HEK293 (cell line): ENCODE data around the genes RFX7 and MNS1.

DNA sequence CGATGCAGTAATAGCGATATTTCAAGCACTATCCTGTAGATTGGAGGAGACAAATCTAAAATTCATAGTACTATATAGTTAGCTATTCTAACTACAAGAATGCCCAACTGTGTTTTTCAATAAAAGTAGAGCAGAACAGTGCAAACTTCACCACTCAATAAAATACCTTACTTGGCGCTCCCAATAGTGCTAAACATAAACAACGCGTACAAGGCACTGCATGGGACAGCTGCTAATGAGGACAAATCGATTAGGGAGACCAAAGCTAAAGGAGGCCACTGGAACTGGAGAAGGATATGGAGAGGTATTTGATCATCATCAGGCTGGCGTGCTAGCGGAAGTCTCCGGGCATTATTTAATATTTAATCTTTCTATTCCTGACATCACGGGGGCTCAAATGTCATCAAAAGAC lies 762 bp downstream of the CCPG1 start:
- PRO-cap: no peak
- RRBS, 2 experiments: 5 to 8% methylated on average over 1 of the region's 10 CpGs

GRCh38 chr15:55497811-55498765 lies 9.9 kb downstream of the DNAAF4 start:
- PRO-cap: bidirectional peak, plus-strand start at chr15:55498448, minus-strand start at chr15:55498311
- RRBS, 2 experiments: 2 to 5% methylated on average over 7 of the region's 50 CpGs

DNA sequence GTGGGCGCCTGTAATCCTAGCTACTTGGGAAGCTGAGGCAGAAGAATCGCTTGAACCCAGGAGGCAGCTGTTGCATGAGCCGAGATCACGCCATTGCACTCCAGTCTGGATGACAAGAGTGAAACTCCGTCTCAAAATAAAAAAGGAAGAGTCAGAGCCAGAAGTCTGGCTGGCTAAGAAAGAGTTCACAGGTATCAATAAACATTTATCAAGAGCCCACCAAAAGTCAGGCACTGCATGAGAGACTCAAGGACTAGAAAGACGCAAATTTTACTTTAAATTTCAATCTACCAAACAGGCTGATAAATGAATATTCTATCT lies 59.0 kb upstream of the PYGO1 start:
- PRO-cap: no peak
- RRBS, 2 experiments: no CpG with 5 or more reads among the region's 6 CpGs

DNA sequence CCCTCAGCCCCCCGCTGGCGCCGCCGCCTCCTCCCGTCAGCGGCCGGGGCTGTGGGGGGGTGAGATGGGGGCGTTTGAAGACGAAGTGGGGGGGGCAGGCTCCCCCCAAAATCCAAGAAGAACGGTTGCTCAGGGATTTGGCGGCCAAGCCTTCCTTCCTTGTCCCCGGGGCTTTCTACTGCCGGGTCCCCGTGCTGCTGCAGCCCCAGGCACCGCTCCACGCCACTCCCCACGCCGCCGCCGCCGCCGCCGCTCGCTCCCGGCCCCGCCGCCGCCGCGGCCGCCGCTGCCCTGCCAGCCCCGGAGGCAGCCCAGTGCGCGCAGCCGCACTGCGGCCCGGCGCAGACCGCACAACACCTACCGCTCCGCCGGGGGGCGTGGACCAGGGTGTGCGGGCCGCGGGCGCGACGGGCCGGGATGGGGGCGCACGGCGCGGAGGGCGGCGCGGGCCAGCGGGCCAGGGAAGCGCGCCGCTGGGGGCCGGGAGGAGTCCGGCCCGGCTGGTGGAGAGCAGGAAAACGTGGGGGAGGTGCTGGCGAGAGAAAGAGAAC lies at the start of gene RFX7:
TSS of gene RFX7 (minus strand) at position 326 of the 551 bp plus-strand sequence.
- PRO-cap: bidirectional peak, plus-strand start at position 399 of the sequence, minus-strand start at position 355 of the sequence
- RRBS, 2 experiments: 1% methylated on average over 53 of the region's 67 CpGs

GRCh38 chr15:56244867-56245458 lies 1.3 kb upstream of the RFX7 start:
- PRO-cap: no peak
- RRBS, 2 experiments: no CpG with 5 or more reads among the region's 8 CpGs

DNA sequence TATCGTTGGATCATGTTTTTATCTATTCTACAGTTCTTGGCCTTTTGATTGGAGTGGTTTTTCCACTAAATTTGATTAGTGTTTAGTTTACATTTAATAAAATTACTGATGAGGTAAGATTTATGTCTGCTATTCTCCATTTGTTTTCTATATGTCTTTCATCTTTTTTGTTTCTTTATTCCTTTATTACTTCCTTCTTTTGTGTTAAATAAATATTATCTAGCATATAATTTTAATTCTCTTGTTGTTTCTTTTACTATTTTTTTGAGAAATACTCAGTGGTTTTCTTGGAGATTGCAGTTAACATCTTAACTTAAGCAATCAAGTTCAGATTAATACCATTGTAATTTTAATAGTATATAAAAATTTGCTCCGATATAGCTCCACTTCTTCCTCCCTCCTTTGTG lies 46.8 kb upstream of the TEX9 start:
- PRO-cap: no peak
- RRBS, 2 experiments: no CpG with 5 or more reads among the region's 2 CpGs

- PRO-cap: bidirectional peak, plus-strand start at chr15:56465250, minus-strand start at chr15:56465042
- RRBS, 2 experiments: no CpG with 5 or more reads among the region's 49 CpGs
Measured at GRCh38 chr15:56464685-56465936, at the start of gene MNS1. MNS1 (minus strand) TSS chr15:56465137.

DNA sequence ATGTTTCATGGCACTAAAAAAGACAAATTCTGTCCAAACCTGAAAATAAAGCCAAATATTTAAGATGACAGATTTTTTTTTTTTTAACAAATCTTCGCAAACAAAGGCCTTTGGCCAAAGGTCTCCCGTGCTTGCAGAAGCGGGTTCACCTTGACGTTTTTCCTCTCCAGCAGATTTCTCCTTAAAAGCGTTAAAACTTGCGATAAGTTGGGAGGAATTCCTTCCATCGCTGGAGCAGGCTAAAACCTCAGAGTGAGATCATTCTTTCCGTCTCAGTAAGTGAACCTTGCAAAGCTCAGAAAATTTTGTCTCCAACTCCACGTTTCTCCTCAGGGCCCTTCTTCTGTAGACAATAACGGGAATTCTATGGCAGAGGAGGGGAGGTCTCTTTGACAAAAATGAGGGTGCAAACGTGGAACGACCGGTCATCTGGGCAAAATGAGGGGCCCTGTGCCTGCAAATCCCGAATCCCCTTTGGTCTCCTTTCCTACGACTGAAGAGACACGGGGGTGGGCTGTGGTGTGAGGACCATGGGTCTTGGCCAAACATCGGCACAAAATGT lies 696 bp downstream of the ZNF280D start:
- PRO-cap: bidirectional peak, plus-strand start at position 501 of the sequence, minus-strand start at position 476 of the sequence
- RRBS, 2 experiments: no CpG with 5 or more reads among the region's 17 CpGs

GRCh38 chr15:56927474-56928232 lies 9.2 kb downstream of the TCF12 start:
- PRO-cap: no peak
- RRBS, 2 experiments: no CpG with 5 or more reads among the region's 1 CpG

- PRO-cap: no peak
- RRBS, 2 experiments: no CpG with 5 or more reads among the region's 1 CpG
Measured at GRCh38 chr15:56949249-56949834, 30.9 kb downstream of the TCF12 start.

DNA sequence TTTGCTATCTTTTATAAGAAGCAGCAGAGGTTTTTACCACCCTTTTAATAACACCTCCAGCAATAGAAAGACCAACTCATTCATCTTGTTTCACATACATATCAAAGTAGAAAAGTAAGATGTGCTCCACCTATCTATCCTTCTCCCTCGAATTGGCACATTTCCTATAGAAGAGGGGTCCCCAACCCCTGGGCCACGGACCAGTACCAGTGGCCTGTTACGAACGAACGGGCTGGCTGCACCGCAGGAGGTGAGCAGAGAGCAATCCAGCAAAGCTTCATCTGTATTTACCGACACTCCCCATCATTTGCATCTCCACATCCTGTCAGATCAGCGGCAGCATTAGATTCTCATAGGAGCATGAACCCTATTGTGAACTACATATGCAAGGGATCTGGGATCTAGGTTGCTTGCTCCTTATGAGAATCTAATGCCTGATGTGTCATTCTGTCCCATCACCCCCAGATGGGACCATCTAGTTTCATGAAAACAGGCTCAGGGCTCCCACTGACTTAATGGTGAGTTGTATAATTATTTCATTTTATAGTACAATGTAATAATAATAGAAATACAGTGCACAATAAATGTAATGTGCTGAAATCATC lies 94.9 kb upstream of the CGNL1 start:
- PRO-cap: no peak
- RRBS, 2 experiments: no CpG with 5 or more reads among the region's 8 CpGs

- PRO-cap: no peak
- RRBS, 2 experiments: no CpG with 5 or more reads among the region's 4 CpGs
Measured at GRCh38 chr15:57380746-57381322, 4.5 kb downstream of the CGNL1 start.

DNA sequence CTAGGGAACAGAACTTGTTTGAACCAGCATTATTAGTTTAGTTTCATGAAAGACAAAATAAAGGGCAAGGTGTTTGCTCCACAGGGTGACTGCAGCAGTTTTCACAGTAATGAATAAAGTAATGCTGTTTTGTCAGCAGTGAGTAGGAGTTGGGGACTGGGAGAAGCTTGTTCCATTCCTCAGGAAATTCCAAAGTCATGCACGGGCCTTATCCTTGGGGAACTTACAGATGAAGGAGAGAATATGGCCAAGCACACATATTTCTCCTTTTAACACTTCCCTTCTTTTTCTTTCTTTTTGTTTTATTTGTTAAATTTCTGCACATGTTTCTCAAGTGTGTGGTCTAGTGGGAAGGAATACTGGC lies 100.4 kb downstream of the CGNL1 start:
- PRO-cap: no peak
- RRBS, 2 experiments: no CpG with 5 or more reads among the region's 1 CpG

DNA sequence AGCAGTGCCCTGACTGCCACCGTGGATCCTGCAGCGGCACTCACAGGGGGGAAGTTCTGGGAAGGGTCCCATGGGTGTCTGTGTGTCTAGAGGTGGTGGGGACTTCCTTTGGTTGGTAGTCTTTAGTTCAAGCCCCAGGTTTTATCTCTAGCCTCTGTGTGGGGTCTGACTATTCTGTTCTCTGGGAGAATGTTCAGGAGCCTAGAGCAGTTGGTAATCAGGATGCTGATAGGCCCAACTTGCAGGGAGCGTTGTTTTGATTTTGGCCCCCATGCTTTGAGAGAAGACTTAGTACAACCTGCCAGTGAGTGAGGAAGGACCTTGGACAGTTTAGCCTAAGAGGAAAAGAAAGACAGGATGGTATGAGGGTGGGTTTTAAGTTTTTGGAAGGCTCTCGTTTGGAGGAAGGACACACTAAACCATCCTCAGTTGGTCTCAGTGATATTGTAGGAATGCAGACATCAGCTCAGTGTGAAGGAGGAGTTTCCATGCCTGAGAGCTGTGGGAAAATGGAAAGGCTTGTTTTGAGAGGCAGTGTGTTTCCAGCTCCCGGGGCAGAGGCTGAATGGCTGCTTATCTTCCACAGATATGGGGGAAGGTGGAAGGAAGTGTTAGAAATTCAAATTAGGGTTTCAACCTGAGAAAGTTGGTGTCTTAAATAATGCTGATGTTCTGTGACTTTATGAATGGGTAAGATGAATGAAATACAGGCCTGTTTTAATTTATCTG lies 89.7 kb upstream of the MYZAP start:
- PRO-cap: no peak
- RRBS, 2 experiments: no CpG with 5 or more reads among the region's 5 CpGs

GRCh38 chr15:57504094-57504679 lies 87.5 kb upstream of the MYZAP start:
- PRO-cap: no peak
- RRBS, 2 experiments: no CpG with 5 or more reads among the region's 6 CpGs

DNA sequence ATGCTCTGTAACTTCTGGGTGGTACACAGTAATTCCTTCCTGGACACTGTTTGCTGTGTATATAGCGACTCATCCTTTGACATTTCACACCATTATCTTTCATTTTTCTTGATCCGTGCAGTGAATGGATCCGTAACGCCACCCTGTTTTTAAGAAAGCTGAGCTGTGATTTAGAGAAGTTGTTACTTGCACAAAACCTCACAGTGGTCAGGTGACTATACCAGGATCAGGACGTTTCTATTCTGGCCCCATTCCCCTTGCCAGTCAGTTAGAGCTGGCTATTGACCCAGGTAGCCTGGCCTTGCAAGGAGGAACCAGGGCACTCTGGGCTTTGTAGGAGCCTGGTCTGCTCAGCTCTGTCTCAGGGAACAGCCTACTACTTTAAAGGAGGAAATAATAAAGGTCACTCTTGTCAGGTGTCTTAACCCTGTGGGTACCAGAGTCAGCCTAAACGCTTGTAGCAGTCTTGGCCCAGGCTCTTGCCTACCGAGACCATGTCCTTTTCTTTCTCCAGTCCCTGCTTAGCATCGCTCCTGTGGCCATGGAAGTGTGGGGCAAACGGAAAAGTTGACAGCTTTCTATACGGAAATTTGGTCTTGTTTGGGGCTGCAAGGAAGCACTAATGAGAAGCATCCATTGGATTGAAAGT lies 86.4 kb upstream of the MYZAP start:
- PRO-cap: no peak
- RRBS, 2 experiments: no CpG with 5 or more reads among the region's 10 CpGs

DNA sequence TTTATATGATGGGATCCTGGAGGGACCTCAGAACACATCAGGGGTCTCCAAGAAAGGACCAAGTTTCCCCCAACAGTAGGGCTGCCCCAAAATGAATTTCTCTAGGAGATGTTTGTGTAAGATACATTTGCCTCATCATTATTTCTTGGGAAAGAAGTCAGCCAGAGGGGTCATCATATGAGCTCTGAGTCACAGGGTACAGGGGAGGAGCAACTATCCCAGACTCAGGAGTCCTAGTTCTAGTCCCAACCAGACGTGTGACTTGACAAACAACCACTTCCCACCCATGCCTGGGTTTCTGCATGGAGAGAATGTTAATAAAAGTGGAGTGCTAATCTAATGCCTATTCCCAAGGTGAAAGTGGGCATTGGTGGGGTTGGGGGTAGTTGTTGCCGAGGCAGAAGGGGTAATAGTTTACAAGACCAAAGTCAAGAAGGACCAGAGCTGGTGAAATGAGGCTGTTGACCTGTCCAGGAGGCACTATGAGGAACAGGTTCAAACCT lies 144.1 kb downstream of the ALDH1A2 start:
- PRO-cap: no peak
- RRBS, 2 experiments: no CpG with 5 or more reads among the region's 2 CpGs

DNA sequence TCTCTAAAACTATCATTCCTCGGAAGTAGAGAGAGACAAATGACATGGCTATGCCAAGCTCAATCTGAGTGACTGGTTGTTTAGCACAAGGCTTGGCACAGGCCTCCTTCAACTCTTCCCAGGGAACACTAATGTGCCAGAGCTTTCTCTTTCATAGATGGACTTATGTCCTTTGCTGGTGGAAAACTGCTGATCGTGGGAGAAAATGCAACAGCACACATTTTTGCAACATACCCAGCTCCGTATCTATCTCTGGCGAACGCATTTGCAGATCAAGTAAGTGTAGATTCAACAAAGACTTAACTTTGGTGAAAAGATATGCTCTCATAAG lies 36.5 kb downstream of the AQP9 start:
- PRO-cap: no peak
- RRBS, 2 experiments: no CpG with 5 or more reads among the region's 5 CpGs

- PRO-cap: no peak
- RRBS, 2 experiments: no CpG with 5 or more reads among the region's 1 CpG
Measured at GRCh38 chr15:58360569-58360768, 71.3 kb upstream of the LIPC start.

DNA sequence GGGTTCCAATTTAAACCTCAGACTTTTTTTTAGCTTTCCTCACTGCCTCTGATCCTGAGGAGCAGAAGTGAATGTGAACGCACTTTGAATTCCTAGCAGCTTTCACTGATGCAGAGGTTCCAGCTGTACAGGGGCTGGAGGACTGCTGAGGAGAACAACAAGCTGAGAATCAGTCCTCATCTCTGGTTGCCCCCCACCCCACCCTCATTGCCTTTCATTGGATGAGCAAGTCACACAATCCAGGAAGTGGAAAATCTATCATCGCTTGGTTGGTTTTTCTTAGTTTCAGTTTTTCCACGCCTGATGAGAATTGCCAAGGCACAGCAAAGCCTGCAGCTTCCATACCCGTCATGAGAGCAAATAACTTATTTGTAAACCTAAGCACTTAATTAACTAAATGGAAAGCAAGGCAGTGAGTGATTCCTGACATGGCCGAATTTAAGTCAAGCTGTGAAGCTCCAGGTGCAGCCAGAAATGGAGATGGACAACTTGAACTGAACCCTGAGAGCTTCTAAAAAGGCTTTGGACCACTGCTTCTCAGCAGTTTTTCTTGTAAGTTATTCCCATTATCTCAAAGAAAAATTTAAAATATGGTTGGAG lies 21.4 kb upstream of the LIPC start:
- PRO-cap: no peak
- RRBS, 2 experiments: no CpG with 5 or more reads among the region's 5 CpGs